Airway epithelial cell (primary cell): ENCODE results near the gene RGS18.

- RAMPAGE, long total RNA = no peak
Observed at GRCh38 chr1:186948398-186949481, 120.0 kb downstream of the PLA2G4A start.

DNA sequence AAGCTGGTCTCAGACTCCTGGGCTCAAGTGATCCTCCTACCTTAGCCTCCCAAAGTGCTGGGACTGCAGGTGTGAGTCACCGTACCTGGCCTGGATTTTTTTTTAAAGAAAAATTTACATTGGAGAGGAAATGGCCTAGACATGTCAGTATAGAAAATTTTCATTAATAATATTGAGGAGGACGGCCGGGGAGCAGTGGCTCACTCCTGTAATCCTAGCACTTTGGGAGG is 127.9 kb downstream of the PLA2G4A start:
- RAMPAGE, long total RNA = no peak

DNA sequence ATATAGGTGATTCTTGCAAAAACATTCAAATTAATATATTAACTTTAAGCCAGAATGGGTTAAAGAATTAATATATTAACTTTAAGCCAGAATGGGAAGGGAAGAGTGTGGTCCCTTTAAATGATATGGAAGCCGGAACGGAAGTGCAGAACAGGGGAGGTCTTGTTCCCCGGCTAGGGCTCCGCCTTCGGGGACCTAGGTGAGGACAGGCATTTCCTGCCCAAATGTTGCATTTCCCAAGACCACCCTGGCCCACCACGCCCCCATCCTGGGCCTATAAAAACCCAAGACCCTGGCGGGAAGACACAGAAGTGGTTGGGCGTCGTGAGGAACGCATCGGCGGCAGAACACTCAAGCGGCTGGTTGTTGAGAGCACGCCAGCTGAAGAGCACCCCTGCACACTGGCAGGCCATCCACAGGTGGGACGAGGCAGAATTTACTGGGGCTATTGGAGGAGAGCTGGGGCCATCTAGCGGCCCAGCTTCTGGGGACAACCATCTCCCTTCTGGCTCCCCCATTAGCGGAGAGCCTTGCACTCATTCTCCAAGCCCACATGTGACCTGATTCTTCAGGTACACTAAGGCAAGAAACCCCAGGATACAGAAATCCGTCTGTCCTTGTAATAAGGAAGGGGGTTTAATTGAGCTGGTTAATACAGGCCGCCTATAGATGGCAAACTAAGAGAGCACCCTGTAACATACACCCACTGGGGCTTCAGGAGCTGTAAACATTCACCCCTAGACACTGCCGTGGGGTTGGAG is 1328.0 kb downstream of the BRINP3 start:
- RAMPAGE, long total RNA = no peak

- RAMPAGE, long total RNA = no peak
Observed at GRCh38 chr1:191368781-191369395, 789.4 kb upstream of the RGS18 start.

DNA sequence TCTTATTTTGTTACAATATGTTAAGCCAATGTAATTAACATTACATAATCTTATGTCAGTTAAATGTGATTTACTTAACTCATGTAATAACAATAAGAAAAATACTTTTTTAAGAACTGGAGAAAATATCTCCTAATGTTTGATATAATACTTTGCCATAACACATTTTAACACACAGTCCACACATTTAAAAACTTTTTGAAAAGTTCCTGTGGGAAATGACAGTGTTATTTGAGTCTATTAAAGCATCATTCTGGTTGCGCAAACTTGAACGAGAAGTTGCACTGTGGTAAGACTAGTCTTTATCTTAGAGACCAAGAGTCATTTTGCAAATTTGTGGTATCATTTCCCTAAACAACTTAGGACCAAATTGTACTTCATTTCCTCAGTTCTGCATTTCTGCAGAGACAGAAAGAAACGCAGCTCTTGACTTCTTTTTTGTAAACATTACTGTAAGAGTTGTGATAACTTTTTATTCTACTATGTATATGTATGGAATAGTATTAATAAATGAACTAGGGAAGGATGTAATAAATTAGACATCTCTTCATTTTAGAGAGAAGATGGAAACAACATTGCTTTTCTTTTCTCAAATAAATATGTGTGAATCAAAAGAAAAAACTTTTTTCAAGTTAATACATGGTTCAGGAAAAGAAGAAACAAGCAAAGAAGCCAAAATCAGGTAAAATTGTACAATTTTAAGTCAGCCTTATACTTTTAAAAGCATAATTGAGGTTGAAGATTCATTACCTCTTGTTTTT is at the start of gene RGS18:
RGS18 (plus strand) TSS at position 388 of the 761 bp plus-strand sequence.
- RAMPAGE, long total RNA = no peak

GRCh38 chr1:192809272-192809857 is 526 bp downstream of the RGS2 start:
- RAMPAGE, long total RNA = no peak

GRCh38 chr1:192809858-192810821 is 1.3 kb downstream of the RGS2 start:
- RAMPAGE, long total RNA = no peak

DNA sequence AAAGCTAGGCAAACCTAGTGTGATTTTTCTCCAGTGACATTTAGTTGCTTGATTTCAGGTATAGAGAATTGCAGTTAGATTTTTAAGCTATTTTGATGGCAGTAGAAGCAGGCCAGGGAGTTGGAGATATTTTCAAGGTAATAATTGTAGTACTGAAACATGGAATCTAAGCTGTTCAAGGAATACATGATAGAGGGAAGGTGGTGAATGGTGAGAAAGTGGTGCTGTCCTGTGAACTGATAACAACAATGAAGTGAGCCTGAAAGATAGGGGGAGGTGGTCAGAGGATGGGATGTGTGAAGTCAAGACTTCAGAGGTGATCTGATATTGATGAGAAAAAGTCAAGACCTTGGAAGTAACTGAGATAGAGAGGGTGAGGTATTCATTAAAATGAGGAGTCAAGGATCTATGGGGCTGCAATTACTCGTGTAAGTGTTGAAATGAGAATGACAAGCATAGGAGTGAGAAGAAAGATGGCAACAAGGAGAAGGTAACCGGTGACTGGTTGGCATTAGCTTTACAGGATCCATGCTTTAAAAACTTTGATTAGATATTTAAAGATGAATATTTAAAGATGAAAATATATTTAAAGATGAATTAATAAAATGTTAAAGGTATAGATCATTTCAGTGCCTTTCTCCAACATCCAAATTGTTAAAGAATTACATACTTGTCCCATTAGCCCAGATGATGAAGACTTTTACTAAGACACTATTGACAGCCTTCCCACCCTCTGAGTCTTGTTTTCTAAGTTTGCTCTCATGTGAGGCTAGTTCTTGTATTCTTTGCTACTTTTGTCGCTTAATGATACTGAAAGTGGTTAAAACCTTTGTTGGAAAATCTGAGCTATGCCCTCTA is 70.9 kb upstream of the B3GALT2 start:
- RAMPAGE, long total RNA = no peak

- RAMPAGE, long total RNA = no peak
Observed at GRCh38 chr1:196438344-196438838, 169.8 kb downstream of the KCNT2 start.

DNA sequence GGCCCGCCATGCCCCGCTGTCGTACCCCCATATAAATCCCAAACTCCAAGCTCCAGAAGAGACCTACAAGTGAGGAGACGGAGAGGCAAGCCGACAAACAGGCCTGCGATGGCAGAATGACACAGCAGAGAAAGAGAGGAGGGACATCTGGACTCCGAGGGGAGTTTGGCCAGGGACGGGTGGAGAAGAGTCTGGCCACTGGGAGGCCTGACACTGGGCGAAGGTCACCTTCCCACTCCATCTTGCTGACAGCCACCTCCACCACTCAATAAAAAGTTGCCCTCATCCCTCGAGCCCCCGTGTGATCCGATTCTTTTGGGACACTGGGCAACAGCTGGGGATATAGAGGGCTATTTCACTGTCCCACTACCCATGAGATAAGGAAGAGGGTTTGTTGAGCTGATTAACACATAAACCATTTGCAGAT is 1.8 kb upstream of the CFH start:
- RAMPAGE, long total RNA = no peak

DNA sequence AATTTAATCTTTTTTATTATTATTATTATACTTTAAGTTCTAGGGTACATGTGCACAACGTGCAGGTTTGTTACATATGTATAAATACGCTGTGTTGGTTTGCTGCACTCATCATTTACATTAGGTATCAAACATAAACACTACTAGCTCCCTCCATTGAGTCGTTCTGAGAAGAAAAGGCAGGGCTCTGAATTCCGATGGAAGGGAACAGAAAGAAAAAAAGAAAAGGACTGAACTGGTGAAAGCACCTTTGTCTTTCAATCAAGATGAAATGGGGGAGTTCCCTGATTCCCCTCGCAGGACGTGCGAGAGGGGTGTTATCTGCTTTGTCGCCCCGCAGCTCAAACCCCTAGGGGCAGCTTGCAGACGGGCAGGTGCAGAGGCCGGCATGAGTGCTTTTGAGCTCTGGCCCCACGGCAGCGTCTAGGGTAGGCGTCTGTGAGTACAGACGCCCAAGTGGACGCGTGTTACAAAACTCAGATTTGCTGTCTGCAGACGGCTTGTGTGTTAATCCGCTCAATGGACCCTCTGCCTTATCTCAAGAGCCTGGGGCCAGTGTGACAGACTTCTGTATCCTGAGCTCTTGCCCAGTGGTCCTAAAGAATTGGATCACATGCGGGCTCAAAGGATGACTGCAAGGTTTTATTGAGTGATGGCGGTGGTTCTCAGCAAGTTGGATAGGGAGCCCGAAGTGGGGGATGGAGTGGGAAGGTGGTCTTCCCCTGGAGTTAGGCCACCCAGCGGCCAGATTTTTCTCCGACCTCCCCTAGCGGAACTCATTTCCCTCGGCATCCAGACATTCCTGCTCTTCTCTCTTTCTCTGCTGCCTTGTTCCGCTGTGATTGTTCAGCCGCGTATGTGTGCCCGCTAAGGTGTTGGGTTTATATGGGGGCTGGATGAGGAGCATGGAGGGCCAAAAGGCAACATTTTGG is 9.3 kb downstream of the CFHR4 start:
- RAMPAGE, long total RNA = no peak

- RAMPAGE, long total RNA = no peak
Observed at GRCh38 chr1:197268983-197269465, 972 bp downstream of the CRB1 start.

DNA sequence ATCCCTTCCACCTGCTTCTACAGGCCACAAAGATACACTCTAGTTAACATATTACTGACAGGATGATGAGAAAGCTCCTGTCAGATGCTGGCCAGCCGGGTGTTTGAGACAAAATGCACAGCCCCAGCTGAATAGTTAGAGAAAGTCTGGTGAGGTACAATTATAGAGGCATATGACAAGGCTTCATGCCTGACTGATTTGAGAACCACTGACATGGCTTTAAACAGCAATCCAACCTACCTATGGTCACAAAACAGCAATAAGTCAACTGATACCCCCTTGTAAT is 137.0 kb downstream of the DENND1B start:
- RAMPAGE, long total RNA = no peak

- RAMPAGE, long total RNA = no peak
Observed at GRCh38 chr1:198157921-198158622, 1.3 kb downstream of the NEK7 start.

GRCh38 chr1:198265015-198265701 is 108.4 kb downstream of the NEK7 start:
- RAMPAGE, long total RNA = no peak

GRCh38 chr1:198277825-198278252 is 121.0 kb downstream of the NEK7 start:
- RAMPAGE, long total RNA = no peak

DNA sequence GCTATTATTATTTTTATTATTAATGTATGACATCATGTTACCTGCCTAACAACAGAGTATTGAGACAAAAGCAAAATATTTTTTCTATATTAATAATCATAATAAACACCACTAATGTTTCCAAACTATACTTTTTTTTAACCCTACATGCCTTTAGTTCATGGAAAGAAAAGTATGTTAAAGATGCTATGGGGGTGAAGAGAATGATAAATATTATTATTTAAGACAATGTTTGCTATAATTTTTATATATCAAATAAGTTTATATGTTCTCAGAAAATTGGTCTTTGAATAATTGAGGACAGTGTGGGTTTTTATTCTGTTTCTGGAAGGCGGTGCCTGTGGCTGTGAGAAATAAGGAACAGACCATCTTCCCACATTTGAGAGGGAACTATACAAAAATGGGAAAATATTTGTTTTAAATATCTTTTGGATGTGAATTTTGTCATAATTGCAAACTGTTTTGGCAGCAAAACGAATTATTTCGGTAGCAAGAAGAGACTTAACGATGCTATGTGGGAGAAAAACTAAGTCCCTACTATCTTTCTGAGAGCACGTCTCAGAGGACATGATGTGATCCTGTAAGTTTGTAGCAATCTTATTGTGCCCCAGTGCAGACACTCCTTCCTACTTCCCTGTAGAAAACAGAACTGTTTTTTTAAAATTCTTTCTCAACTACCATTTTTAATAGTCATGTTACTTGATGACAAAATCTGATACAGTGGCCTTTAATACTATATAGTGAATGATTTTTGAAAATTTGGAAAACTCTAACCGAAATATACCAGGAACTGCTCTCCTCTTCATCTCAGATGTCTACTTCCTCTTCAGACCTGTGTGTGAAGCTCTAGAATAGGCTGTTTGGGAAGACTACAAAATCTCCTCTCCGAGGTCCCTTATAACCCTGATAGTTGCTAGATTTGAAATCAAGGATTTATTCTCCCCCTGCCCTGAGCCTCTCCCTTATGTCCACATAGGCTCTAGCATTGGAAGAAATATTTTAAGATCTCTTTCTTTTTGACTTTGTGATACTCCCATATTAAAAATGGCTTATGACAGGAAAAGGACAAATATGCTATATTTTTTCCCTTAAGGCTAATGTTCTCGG is 25.4 kb downstream of the PTPRC start:
- RAMPAGE, long total RNA = no peak

GRCh38 chr1:198678407-198678839 is 39.6 kb downstream of the PTPRC start:
- RAMPAGE, long total RNA = no peak

DNA sequence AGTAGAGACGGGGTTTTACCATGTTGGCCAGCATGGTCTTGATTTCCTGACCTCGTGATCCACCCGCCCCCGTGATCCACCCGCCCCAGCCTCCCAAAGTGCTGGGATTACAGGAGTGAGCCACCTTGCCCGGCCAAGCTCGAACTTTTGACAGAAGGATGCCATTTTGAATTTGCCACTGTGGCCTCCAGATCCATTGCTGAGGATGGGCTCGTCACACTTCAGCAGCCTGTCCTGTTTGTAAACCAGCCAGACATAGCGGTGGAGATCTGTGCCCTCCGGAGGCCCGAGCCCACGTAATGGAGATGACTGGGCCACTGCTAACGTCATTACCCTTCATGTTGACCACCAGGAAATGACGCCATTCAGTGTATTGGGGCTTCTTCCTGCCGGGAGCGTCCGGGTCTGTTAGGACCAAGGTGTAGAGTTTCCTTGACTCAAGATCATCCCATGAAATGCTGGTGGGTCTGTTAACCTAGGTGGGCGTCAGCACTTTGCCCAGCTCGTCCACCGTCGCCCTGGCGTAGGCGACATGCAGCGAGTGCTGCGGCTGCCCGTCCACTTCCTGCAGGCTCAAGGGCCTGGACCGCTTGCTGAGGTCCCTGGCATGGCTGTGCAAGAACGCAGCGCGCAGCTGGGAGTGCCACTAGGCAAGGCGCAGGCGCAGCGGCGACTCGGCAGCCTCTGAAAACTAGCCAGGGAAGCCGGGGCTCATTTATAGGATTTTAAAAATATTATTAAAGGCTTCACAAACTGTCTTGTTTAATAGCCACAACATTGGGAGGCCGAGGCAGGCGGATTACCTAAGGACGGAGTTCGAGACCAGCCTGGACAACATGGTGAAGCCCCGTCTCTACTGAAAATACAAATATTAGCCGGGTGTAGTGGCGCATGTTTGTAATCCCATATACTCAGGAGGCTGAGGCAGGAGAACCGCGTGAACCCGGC is 40.9 kb downstream of the PTPRC start:
- RAMPAGE, long total RNA = no peak

DNA sequence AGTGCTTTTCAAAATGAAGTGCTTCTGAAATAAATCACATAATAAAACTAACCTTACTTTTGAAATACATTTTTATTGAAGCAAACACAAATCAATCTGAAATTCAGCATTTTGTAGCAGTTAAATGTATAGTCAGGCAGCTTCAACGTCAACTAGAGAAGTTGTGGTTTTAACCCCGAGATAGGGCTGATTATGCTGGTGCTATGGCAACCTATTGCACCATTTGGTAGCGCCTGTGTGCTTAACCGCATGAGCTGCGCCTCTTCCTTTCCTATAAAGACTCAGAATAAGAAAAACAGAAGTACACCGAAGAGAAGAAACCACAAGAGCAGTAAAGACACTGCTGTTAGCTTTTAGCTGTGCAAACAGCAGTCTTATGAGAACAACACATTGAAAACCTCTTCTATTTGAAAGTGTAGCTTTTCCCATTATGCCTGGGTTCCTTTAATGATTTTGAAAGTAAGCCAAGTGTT is 43.0 kb downstream of the PTPRC start:
- RAMPAGE, long total RNA = no peak